ENCODE measurements around a stretch of chr12.

DNA sequence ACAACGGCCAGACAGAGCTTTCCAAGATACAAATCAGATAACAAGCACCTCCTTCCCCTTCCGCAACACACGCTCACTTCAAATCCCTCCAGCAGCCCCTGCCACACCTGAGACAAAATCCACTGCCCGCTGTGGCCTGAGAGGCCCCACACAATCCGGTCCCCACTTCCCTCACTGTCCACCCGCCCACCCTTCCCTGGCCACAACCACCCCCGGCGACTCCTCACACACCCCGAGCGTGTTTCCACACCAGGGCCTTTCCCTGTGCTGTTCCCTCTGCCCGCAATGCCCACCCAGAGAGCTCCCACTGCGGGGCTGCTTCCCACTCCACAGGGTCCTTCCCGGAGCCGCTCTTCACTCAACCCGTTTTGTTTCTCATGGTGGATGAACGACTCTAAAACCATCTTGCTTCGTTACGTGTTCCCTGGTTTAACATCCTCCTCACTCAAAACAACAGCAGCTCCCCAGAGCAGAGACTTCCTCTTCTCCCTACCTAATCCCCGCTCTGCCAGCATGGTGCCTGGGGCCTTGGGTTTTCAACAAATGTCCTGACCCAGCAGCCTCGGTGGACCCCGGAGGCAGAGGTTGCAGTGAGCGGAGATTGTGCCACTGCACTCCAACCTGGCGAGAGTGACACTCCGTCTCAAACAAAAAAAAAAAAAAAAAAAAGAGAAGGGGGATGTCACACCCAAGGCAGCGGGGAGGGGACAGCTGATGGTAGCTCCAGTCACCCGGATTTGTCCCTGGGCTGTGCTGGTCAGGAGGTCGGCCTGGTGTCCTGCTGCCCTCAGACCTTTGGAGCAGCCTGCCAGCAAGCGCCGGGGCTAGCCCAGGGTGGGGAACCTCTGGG lies 65.8 kb downstream of the RFLNA start:
- PRO-cap: no peak
CAGE:
- cytosol, long polyA plus RNA: no peak
- long polyA plus RNA: no peak
- nucleus, long polyA plus RNA: no peak

DNA sequence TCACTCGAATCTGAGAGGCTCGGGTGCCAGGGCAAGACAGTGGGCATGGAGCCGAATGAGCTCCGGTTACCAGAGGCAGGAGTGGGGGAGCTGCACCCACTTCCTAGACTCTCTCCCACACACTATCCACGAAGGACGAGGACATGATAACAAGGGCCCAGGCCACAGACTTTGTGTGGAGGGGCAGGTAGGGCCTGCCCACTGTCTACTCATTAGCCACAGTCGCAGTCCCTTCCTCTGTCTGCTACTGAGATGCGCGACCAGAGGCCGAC lies 69.3 kb downstream of the RFLNA start:
- PRO-cap: no peak
CAGE:
- cytosol, long polyA plus RNA: no peak
- long polyA plus RNA: no peak
- nucleus, long polyA plus RNA: no peak

GRCh38 chr12:124369054-124370005 lies 74.4 kb downstream of the RFLNA start:
- PRO-cap: bidirectional peak, plus-strand start at chr12:124369652, minus-strand start at chr12:124369533
CAGE:
- cytosol, long polyA plus RNA: no peak
- long polyA plus RNA: no peak
- nucleus, long polyA plus RNA: no peak

DNA sequence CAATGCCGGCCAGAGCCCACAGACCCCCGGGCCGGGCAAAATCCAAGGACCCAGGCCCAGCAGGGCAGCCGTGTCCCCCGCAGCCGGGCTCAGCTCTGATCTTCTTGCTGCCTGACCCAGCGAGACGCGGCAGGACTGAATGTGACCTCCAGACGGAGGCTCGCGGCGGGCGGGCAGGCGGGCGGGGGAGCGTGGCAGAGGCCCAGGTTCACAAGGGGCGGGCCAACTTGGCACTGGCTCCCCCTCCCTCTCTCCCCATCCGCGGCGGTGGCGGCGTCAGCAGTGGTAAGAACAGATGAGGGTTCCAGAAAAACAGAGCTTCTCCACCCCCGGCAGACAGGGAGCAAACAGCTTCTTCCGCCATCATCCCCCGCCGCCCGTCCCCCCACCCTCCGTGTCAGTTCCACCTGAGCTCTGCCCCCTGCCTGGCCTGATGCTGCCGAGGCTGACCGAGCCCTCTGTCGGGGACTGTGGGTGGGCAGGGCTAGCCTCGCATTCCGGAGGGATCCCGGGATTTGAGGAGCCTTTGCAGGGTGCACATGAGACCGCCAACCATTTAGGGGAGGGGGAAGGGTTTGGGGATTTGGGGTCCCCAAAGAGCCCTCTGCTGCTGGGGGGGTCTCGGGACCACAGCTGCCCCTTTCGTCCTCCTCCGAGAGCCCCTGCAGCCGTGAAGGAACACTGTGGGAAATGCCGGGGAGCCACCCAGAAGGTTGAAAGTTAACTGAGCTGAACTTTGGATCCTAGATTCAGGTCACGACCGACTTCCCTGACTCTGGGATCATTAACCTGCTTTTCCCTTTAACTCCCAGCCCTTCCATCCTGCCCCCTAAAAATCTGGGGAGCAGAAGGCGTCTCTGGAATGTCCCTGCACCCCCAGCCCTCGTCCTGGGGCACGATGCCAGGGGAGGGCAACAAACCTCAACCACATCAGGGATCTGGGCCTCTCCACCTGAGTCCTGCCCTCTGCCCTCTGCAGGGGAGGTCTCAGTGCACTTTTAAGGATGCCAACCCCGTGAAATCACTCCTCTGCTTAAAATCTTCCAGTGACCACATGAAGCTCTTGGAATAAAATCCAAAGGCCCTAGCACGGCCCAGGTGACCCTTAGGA lies 94.6 kb downstream of the RFLNA start:
- PRO-cap: bidirectional peak, plus-strand start at position 258 of the sequence, minus-strand start at position 137 of the sequence
CAGE:
- cytosol, long polyA plus RNA: no peak
- long polyA plus RNA: start-site peak on the minus strand centred at position 195 of the sequence, 173 bp wide, 63 and 49 reads in 2 replicates
- nucleus, long polyA plus RNA: start-site peak on the minus strand centred at position 155 of the sequence, 58 bp wide, 72 and 149 reads in 2 replicates

GRCh38 chr12:124420972-124421969 lies 126.4 kb downstream of the RFLNA start:
- PRO-cap: no peak
CAGE:
- cytosol, long polyA plus RNA: no peak
- long polyA plus RNA: no peak
- nucleus, long polyA plus RNA: no peak

- PRO-cap: no peak
CAGE:
- cytosol, long polyA plus RNA: no peak
- long polyA plus RNA: no peak
- nucleus, long polyA plus RNA: no peak
These were observed 114.1 kb downstream of the NCOR2 start for GRCh38 chr12:124453126-124453981.

DNA sequence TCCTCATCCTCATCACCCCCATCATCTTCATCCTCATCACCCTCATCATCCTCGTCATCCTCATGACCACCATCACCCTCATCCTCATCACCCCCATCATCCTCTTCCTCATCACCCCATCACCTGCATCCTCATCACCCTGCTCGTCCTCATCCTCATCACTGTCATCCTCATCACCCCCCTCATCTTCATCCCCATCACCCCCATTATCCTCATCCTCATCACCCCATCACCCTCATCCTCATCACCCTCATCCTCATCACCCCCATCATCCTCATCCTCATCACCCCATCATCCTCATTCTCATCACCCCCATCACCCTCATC lies 100.4 kb downstream of the NCOR2 start:
- PRO-cap: no peak
CAGE:
- cytosol, long polyA plus RNA: no peak
- long polyA plus RNA: no peak
- nucleus, long polyA plus RNA: no peak

DNA sequence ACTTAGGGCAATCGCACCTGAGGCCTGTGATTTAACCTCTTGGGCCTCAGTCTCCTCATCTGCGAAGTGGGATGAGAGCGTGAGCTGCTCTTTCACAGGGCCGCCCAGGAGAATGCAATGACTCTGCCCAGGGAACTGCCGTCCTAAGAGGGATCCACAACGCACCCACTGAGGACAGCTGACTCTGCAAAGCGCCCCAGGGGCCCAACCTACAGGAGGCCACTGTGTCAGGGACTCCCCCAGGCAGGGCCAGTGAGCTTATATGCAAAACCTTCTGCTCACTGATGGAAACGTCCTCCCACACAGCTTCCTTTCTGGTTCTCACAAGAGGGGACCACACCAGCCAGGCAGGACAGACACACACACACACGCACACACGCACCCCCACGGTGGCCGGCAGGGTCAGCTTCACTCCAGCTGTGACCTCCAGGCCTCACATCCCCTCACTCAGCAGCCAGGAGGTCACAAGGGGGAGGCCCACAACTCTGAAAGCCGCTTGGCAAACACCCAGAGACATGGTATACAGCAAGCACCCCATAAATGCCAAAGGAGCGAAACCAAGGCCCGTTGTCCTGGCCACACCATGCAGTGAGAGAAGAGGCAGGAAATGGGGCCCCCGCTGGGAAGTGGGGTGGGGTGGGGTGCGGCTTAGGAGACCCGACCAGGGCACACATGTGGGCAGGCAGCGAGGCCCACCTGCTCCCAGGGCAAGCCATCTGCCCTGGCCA lies 73.4 kb downstream of the NCOR2 start:
- PRO-cap: no peak
CAGE:
- cytosol, long polyA plus RNA: no peak
- long polyA plus RNA: no peak
- nucleus, long polyA plus RNA: no peak

- PRO-cap: no peak
CAGE:
- cytosol, long polyA plus RNA: no peak
- long polyA plus RNA: no peak
- nucleus, long polyA plus RNA: no peak
These were observed 66.9 kb downstream of the NCOR2 start for GRCh38 chr12:124500497-124501008.

DNA sequence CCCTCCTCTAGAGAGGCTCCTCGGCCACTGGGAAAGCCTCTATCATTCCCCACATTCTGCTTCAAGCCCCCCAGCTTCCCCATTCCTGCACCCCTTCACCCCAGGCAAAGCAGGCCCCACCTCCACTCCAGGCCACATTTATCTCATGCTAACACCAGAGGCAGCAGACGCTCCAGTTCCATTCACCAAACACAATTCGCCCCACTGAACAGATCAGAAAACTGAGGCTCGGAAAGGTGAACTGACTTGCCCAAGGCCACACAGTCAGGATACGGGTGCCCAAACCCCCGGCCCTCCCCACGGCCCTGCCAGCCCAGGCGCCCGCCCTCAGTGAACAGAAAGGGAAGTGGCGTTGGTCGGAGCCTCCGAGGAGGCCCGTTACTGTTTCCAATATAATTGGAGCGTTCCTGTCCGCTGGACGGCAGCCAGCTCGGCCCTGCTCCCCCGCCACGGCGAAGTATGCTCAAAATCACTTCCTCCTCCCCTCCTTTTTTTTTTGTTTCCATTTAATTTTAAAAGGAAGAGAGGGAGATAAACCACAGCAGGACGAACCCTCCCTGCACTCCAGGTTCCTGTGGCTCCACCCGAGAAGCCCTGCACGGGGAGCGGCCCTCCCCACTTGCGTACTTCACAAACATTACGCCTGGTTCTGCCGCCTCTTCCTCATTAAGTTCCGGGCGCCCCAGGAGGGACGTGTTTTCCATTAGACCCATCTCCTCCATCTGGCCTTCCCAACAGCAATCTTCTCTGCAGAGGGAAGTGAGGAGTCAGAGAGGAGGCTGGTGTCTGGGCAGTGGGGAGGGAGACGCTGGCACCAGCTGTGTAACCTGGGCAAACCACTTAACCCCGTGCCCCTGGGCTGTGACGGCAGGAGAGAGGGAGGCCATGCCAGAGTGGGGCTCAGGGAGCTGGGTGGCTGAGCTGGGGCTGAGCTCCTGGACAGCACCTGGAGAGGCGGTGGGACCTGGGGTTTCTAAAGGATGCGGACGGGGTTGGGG lies 61.1 kb downstream of the NCOR2 start:
- PRO-cap: no peak
CAGE:
- cytosol, long polyA plus RNA: no peak
- long polyA plus RNA: no peak
- nucleus, long polyA plus RNA: no peak

DNA sequence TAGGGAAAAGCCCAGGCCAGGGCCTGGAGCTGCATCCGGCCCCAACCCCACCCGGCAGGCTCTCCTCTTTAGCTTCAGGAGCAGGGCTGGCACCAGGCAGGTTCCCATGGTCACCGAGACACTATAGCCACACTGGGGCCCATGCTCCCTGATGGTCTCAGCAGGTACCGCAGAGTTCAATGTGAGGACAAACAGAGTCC lies 9.5 kb downstream of the NCOR2 start:
- PRO-cap: no peak
CAGE:
- cytosol, long polyA plus RNA: no peak
- long polyA plus RNA: no peak
- nucleus, long polyA plus RNA: no peak

DNA sequence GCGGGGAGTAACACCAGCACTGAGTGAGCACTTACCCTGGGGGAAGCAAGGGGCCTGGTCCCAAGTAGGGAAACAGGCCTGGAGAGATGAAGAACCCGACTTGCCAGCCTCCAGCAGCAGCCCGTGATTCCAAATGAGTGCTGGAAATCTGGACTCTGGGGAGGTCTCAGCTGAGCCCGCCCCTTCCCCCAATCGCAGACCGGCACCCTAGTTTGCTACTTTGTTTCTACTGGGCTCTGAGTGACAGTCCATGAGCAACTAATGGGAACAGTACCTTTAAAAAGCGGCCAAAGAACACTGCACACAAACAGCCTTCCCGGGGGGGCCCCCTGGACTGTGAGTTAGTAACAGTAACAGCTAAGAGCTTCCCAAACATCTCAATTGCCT lies 2.2 kb upstream of the NCOR2 start:
- PRO-cap: no peak
CAGE:
- cytosol, long polyA plus RNA: no peak
- long polyA plus RNA: no peak
- nucleus, long polyA plus RNA: no peak

GRCh38 chr12:124603358-124603619 lies 35.9 kb upstream of the NCOR2 start:
- PRO-cap: no peak
CAGE:
- cytosol, long polyA plus RNA: no peak
- long polyA plus RNA: no peak
- nucleus, long polyA plus RNA: no peak

- PRO-cap: no peak
CAGE:
- cytosol, long polyA plus RNA: no peak
- long polyA plus RNA: no peak
- nucleus, long polyA plus RNA: no peak
These were observed 65.1 kb upstream of the NCOR2 start for GRCh38 chr12:124632398-124632991.

DNA sequence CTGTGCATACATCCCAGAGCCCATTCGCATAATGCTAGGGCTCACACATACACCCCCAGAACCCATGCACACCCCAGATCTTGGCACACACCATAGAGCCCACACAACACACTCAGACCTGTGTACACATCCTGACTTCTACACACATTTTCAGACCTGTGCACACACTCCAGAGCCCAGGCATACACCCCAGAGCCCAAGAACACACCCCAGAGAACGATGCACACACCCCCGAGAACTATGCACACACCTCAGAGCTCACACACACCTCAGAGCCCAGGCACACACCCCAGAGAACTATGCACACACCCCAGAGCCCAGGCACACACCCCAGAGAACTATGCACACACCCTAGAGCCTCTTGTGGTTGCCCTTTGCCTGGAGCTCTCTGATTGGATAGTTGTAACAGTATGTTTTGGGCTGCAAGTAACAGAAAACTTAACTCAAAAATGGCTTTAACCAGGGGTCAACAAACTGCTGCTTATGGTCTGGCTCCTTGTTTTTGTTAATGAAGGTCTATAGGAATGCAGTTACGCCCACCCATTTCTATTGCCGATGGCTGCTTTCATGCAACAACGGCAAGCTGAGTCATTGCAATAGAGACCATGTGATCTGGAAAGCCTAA lies 65.9 kb upstream of the NCOR2 start:
- PRO-cap: no peak
CAGE:
- cytosol, long polyA plus RNA: no peak
- long polyA plus RNA: no peak
- nucleus, long polyA plus RNA: no peak

- PRO-cap: no peak
CAGE:
- cytosol, long polyA plus RNA: no peak
- long polyA plus RNA: no peak
- nucleus, long polyA plus RNA: no peak
These were observed 112.2 kb upstream of the NCOR2 start for GRCh38 chr12:124679333-124680242.

- PRO-cap: no peak
CAGE:
- cytosol, long polyA plus RNA: no peak
- long polyA plus RNA: no peak
- nucleus, long polyA plus RNA: no peak
These were observed 146.0 kb upstream of the NCOR2 start for GRCh38 chr12:124713017-124714240.

DNA sequence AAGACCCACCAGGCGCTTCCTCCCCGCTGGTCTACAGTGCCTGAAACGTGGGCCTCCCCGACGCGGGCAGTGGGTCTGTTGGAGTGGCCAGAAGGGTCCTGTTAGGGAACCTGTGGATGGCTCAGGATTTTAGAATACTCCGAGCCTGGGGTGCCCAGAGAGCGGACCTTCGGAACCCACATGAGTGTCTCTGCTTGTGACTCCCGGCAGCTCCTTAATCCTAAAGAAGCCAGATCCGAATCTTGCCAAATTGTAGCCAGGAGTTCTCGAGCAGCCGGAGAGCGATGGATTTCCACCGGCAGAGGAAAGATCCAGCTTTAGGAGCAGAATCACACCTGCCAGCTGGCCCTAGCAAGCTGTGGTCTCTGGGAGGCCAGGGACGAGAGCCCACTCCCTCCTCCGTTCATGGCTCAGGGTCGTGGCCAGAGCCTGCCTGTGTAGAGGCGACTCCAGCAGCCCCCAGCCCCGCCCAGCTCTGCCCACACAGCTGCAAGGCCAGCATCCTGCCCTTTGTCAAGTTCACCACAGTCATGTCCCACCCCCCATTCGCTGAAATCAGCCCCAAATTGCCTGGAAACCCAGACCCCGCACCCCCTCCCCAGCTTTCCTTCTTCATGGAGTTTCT lies 121.1 kb downstream of the SCARB1 start:
- PRO-cap: no peak
CAGE:
- cytosol, long polyA plus RNA: no peak
- long polyA plus RNA: no peak
- nucleus, long polyA plus RNA: no peak

- PRO-cap: no peak
CAGE:
- cytosol, long polyA plus RNA: no peak
- long polyA plus RNA: no peak
- nucleus, long polyA plus RNA: no peak
These were observed 119.0 kb downstream of the SCARB1 start for GRCh38 chr12:124744597-124745052.

- PRO-cap: no peak
CAGE:
- cytosol, long polyA plus RNA: no peak
- long polyA plus RNA: no peak
- nucleus, long polyA plus RNA: no peak
These were observed 113.7 kb downstream of the SCARB1 start for GRCh38 chr12:124749882-124750536.